Cardiac atrium fibroblast (primary cell): ENCODE measurements around the genes P2RX6 and HIC2.

GRCh38 chr22:20241603-20242128, 26.5 kb downstream of the RTN4R start:
- RAMPAGE, long total RNA, result no peak

GRCh38 chr22:20319011-20319913, 598 bp downstream of the DGCR6L start:
- RAMPAGE, long total RNA, result no peak

GRCh38 chr22:20555060-20555826, 47.8 kb downstream of the MED15 start:
- RAMPAGE, long total RNA, result no peak

DNA sequence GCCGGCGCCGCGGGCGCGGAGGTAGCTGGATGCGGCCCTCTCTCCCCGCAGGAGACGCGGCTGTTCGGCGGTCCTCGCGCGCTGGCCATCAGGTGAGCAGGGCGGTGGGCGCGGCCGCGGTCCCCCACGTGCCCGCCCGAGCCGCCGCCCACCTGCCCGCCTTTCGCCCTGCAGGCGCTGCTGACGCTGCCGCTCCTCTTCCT, 69.9 kb upstream of the SERPIND1 start:
- RAMPAGE, long total RNA, result no peak

GRCh38 chr22:20718548-20719165, 55.3 kb upstream of the SERPIND1 start:
- RAMPAGE, long total RNA, result no peak

DNA sequence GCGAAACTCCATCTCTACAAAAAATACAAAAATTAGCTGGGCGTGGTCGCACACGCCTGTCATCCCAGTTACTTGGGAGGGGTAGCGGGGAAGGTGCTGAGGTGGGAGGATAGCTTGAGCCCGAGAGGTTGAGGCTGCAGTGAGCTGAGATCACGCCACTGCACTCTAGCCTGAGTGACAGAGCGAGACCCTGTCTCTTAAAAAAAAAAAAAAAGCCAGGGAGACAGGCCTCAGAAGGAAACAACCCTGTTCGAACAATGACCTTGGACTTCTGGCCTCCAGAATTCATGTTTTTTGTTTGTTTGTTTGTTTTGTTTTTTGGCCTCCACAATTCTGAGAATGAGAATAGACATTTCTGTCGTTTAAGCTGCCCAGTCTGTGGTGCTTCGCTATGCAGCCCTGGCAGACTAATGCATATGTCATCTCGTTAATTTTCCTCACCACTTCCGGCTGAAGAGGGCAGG, 48.2 kb upstream of the SERPIND1 start:
- RAMPAGE, long total RNA, result no peak

DNA sequence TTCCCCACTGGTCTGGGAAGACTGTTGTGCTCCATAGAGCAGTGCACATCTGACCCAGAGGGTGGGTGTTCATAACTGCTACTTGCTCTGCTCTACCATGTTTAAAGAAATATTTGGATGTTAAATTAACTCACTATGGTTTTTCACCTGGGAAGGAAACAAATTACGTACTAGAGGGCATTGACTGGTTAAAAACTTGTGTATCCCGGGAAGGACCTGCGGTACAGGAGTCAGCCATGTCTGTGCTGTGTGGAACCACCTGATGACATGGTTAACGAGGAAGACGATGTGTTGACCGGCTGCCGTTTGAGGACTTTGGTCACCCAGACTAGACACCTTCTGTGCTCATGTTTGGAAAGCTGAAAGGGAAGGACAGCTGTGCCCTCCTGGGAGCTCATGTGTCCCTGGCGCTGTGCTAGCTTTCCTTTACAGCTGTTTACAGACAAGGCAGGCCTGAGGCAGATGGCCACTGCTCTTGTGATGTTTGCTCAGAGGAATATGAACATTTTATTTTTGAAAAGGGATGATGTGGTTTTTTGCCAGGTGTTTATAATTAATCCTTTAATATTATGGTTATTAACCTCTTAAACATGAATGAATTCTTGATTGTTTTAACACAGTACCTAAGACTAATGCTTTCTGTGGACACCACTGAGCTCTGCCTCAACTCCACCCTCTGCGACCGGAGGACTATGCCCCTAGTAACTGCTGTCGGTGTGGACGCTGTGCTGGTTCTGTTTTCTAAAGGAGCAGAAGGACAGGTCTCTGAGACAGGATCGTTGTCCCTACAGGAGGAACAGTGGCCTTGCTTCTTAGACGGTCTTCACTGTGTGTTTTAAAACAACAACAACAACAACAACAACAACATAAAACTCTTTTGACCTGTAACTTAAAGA, 14.2 kb upstream of the AIFM3 start:
- RAMPAGE, long total RNA, result no peak

GRCh38 chr22:20998115-20999199, 3.5 kb downstream of the THAP7 start:
- RAMPAGE, long total RNA, result no peak

GRCh38 chr22:20999200-20999963, 2.5 kb downstream of the THAP7 start:
- RAMPAGE, long total RNA, result no peak

- RAMPAGE, long total RNA, result no peak
These were observed at the start of gene P2RX6 for GRCh38 chr22:21014513-21015713. TSS of gene P2RX6 (plus strand) at chr22:21015165.

DNA sequence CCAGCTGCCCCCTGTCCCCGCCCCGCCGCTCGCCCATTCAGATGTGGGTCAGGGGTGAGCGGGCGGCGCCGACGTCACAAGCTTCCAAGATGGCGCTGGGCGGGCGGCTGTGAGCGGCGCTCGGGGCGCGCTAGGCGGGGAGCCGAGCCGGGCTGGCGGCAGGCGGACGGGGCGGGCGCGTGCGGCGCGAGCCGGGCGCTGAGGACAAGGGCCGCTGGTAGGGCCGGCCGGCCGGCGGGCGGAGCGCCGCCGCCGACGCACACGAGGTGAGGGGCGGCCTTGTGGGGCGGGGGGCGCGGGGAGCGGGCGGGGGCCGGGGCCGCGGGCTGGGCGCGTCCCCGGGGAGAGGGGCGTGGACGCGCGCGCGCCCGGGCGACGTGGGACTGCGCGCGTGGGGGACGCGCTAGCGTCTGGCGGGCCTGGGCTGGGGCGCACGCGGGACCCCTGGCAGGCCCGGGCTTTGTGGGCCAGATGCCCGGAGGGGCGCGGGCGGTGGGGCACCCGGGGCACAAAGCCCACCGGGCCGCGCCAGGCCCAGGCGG, at the start of gene HIC2:
Gene HIC2, plus strand, starts transcription at position 77 of the 542 bp plus-strand sequence.
- RAMPAGE, long total RNA, result no peak

DNA sequence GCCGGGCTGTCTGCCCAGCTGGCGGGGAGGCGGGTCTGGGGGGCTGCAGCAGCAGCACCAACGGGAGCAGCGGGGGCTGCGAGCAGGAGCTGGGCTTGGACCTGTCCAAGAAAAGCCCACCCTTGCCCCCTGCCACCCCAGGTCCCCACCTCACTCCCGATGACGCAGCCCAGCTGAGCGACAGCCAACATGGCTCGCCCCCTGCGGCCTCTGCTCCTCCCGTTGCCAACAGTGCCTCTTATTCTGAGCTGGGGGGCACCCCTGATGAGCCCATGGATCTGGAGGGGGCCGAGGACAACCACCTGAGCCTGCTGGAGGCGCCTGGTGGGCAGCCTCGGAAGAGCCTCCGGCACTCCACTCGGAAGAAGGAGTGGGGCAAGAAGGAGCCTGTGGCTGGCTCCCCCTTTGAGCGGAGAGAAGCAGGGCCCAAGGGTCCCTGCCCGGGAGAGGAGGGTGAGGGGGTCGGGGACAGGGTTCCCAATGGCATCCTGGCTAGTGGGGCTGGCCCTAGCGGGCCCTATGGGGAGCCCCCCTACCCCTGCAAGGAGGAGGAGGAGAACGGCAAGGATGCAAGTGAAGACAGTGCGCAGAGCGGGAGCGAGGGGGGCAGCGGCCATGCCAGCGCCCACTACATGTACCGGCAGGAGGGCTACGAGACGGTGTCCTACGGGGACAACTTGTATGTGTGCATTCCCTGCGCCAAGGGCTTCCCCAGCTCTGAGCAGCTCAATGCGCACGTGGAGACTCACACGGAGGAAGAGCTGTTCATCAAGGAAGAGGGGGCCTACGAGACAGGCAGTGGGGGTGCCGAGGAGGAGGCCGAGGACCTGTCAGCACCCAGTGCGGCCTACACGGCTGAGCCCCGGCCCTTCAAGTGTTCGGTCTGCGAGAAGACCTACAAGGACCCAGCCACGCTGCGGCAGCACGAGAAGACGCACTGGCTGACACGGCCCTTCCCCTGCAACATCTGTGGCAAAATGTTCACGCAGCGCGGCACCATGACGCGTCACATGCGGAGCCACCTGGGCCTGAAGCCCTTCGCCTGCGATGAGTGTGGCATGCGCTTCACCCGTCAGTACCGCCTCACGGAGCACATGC, 21.3 kb upstream of the TMEM191C start:
- RAMPAGE, long total RNA, result no peak

- RAMPAGE, long total RNA, result no peak
These were observed 7.3 kb downstream of the YDJC start for GRCh38 chr22:21622438-21623076.

DNA sequence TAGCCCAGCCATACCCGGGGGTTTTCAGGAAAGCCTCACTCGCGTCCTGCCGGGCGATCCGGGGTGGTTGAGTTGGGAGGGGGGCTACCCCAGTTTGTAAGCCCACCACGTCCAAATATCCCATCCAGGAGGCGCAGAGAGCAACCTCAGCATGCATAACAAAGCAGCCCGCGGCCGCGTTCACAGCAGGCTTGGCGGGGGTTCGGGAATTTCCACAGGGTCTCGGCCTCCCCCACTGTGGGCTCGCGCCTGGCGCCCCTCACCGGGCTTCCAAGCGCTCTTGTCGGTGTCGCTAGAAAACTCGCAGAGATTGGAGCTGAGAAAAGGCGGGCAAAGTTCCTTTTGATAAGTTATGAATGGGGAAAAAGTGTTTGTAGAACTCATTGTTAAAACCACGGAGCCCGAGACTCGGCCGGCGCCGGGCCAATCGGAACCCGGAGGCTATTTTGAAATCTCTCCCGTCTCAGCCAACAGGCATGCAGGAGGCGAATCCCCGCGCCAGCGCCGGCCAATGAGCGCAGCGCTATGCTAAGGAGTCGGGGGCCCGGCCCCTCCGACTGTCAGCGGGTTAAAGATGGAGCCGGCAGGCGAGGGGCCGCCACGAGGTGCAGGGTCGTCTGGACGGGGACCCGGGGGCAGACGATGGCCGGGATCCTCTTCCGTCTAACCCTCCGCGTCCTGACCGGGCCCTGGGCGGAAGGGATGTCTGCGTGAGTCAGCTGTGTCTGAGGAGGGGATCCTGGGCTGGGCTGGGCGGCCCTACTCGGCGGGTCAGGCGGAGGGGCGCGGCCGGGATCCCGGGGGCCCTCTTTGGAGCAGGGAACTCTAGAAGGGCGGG, 9.7 kb downstream of the SDF2L1 start:
- RAMPAGE, long total RNA, result no peak

GRCh38 chr22:21754178-21754885, 18.7 kb upstream of the YPEL1 start:
- RAMPAGE, long total RNA, result no peak

GRCh38 chr22:21762848-21763691, 27.5 kb upstream of the YPEL1 start:
- RAMPAGE, long total RNA, result no peak

DNA sequence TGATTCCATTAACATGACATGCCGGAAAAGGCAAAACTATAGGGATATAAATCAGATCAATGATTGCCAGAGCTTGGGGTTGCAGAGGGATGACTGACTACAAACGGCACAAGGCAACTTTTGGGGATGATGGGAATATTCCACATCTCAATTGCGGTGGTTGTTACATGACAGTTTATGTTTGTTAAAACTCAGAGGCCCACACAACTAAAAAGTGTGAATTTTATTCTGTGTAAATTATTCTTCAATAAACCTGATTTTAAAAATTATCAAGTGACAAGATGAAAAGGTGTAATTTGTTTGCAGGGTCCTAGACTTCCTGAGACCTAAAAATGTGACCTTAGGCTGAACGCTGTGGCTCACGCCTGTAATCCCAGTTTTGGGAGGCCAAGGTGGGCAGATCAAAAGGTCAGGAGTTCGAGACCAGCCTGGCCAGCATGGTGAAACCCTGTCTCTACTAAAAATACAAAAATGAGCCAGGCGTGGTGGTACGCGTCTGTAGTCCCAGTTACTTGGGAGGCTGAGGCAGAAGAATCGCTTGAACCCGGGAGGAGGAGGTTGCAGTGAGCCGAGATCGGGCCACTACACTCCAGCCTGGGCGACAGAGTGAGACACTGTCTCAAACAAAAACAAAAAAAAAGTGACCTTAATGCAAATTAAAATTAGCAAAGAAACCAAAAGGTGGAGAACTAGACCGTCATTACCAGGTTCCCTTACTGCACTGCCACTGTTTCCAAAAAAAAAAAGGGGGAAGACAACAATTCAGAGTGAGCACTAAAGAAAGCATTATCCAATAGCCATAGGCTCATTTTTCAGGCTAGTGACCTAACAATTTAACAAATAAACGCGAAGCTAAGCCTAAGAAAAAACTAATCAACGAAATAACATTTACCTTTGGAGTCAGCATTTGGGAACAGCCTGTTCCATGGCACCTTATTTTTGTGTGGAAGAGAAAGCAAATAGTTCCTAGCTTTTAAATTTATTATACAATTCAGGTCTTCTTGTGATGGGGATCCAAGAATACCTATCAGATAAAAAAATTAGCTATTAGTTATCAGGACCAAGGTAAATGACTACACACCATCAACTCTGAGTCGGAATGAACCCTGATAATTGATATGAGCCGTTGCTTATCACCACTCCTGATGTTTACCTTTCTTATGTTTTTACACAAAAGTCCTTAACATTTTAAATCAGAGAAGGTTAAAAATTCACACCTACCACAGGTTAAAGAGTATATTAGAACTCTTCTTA, 52.2 kb upstream of the YPEL1 start:
- RAMPAGE, long total RNA, result no peak

DNA sequence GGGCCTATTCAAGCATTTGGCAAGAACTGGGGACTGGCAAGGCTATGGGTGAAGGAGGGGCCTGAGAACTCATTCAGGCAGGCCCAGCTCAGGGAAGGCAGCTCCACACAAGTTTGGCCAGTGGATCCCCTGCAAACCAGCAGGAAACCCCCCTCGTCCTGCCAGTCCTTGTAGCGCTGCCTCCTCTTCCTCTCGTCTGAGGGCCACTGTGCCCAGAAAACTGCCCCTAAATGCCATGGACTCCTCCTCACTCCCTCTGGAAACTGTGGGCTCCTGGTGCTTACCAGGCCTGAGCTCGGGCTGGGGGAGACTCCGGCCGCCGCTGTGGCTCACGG, 15.3 kb downstream of the PPM1F start:
- RAMPAGE, long total RNA, result no peak

DNA sequence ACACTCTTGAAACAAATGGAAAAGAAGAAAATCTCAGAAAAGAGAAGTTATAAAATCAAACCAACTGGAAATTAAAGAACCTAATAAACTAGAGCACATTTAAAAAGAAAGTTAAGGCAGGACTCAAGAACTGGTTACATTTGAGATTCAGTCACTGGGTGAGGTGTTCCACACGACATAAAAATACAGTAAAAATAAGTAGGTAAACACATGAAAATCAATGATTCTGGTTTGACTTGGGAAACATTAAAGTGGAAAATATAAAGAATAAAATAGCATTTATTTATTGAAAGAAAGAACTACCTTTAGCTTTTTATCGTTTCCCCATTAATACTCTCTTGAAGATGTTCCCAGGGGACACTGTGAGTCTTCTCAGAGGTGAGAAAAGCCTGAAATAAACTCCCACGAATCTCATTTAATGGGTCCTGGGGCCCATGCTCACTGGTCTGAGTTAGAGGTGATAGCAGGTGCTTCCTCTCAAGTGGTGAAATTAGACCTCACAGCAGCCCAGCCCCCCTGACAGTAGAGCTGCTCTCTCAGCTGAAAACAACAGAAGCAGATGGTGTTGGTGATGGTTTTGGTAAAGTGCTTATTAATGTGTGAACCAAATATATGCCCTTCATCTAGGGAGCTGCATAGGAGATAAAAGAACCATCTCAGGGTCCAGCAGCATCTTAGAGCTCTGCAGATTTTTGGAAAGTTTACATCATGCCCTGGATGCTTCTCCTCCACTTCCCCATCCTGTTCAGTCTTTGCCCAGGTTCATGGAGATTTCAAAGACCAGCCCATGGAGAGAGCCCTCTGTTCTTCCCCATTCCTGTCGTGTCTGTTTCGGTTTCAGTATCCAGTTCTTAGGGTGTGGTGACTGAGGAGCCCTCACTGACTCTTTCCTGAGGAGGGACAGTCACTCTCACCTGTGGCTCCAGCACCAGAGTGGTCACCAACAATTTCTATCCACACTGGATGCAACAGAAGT, 76.8 kb upstream of the VPREB1 start:
- RAMPAGE, long total RNA, result no peak

DNA sequence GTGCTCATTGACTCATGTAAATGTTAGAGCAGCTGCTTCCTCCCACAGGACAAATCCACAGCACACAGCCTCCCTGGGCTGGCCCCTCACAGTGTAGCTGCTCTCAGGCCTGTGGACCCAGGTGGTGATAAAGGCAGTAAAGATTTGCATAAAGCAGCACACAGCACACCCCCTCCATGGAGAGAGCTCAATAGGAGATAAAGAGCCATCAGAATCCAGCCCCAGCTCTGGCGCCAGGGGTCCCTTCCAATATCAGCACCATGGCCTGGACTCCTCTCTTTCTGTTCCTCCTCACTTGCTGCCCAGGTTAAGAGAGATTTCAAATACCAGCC, 113.8 kb downstream of the ZNF280B start:
- RAMPAGE, long total RNA, result no peak